Camera-type eye (tissue), 1 donor: ENCODE measurements around the genes RADIL and MMD2.

DNA sequence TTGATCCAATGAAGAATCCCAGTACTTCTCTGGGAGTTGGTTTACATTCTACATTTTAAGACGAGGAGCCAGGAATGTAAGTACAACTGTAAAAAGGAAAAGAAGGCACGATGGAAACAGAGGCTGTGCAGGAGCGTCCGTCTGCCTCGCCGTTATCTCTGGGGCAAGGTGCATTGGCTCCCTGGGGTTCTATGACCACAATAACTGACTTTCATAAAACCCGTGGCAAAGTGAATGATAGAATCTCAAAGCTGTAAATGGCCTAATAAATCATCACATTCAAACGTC is 265.8 kb upstream of the FOXK1 start:
- RAMPAGE, long total RNA: no peak

DNA sequence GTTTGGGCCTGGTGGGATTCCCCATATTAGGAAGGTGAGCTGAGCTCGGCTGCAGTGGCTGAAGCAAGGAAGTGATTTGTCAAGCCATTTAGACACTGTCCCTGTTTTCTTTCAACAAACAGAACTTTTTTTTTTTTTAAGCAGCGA is 43.7 kb downstream of the FOXK1 start:
- RAMPAGE, long total RNA: no peak

- RAMPAGE, long total RNA: no peak
Measured at GRCh38 chr7:4734734-4735338, 40.6 kb upstream of the AP5Z1 start.

- RAMPAGE, long total RNA: no peak
Measured at GRCh38 chr7:4738620-4739448, 36.6 kb upstream of the AP5Z1 start.

DNA sequence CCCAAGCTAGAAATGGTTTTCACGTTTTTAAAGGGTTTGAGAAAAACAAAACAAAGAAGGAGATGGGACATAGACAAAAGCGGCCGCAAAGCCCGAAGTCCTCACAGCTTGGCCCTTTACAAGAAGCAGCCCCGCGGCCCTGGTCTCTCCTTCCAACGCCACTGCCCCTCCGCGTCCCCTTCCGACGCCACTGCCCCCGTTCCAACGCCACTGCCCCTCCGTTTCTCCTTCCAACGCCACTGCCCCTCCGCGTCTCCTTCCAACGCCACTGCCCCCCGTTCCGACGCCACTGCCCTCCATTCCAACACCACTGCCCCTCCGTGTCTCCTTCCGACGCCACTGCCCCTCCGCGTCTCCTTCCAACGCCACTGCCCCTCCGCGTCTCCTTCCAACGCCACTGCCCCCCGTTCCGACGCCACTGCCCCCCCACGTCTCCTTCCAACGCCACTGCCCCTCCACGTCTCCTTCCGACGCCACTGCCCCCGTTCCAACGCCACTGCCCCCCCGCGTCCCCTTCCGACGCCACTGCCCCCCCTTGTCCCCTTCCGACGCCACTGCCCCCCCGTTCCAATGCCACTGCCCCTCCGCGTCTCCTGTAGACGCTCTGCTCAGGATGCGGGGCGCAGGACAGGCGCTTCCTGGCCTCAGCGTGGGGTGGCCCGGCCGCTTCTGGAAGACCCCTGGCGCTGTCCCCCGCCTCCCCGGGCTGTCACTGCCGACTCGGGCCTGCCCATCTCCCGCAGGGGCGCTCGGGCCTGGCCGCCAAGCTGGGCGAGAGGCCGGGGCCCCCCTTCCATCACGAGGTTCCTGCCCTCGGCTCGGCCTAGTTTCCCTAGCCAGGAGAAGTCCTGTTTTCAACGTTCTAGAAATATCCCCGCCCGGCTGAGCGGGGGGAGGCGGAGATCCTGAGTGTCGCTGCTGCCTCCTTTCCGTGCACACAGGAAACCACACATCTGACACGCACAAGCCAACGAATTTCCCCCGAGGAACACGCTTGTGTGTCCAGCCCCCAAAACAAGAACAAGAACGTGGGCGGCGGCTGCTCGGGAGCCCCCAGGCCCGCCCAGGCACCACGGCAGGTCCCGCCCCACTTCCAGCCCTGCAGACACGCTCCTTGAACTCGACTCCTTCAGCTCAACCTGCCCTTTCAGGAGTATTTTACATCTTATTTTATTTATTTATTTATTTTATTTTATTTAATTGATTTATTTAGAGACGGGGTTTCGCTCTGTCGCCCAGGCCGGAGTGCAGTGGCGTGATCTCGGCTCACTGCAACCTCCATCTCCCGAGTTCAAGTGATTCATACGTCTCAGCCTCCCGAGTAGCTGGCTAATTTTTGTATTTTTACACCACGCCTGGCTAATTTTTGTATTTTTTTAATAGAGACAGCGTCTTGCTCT is 33.6 kb downstream of the AP5Z1 start:
- RAMPAGE, long total RNA: no peak

- RAMPAGE, long total RNA: no peak
Measured at GRCh38 chr7:4882815-4883901, at the start of gene RADIL. Gene RADIL (minus strand): TSS chr7:4883716.

GRCh38 chr7:4958843-4959690 is at the start of gene MMD2:
Gene MMD2 (minus strand): TSS chr7:4959187.
- RAMPAGE, long total RNA: no peak

DNA sequence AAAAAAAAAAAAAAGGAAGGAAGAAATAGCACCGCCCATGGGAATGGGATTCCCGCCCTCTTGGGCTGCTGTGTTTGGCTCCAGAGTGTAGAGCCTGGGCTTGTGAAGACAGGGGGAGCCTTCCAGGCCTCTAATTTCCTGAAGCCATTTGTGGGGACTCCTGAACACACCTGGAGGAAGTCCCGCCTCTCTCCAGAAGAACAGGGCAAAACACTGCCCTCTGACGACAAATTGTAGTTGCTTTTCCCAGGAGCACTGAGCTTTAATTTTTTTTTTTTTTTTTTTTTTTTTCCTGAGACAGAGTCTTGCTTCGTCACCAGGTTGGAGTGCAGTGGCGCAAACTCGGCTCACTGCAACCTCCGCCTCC is 42.8 kb downstream of the RBAK start:
- RAMPAGE, long total RNA: no peak

- RAMPAGE, long total RNA: no peak
Measured at GRCh38 chr7:5121176-5121506, 68.9 kb upstream of the WIPI2 start.

- RAMPAGE, long total RNA: no peak
Measured at GRCh38 chr7:5212433-5212972, 22.5 kb downstream of the WIPI2 start.

GRCh38 chr7:5218623-5219390 is 28.8 kb downstream of the WIPI2 start:
- RAMPAGE, long total RNA: no peak

DNA sequence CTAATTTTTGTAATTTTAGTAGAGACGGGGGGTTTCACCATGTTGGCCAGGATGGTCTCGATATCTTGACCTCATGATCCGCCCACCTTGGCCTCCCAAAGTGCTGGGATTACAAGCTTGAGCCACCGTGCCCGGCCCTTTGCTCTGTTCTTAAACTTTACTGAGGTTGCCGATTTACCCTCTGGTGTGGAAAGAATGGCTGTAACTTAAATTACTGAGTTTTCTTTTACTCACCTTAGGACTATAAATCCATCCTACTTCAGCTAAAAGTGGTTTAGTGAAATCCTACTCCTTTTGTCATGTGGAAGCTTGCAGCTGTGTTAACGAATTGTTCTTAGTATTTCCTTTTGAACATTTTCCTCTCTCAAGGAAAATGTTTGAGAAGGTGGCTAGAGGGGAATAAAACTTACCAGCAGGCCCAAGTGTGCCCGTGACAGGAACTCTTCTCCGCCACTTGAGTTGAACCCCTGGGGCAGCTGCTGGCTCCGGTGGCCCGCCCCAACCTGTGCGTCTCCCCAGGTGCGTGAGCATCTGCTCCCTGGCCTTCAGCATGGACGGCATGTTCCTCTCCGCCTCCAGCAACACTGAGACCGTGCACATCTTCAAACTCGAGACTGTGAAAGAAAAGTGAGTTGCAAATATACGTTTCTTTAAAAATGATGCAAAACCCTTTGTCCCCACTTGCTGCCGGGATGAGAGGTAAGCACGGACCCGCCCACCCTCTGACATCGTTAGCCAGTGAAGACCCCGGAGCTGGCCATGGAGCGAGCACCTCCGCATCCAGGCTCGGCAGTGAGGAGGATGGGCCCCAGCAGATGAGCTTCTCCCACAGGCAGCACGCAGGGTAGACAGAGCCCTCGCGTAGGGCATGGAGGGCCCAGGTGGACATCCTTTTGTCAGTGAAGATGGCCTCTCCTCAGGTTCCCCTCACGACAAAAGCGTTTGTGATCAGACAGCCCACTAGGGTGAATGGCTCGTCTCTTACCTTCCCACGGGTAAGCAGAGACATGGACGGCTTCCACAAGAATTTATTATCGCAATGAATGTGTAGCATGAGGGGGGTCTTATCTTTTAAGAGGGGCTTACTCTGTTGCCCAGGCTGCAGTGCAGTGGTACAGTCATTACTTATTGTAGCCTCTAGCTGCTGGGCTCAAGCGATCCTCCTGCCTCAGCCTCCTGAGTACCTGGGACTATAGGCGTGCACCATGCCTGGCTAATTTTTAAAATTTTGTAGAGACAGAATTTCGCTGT is 35.7 kb downstream of the WIPI2 start:
- RAMPAGE, long total RNA: no peak

- RAMPAGE, long total RNA: no peak
Measured at GRCh38 chr7:5231762-5232282, 41.8 kb downstream of the WIPI2 start.

GRCh38 chr7:5401392-5401921 is 22.2 kb downstream of the TNRC18 start:
- RAMPAGE, long total RNA: no peak

DNA sequence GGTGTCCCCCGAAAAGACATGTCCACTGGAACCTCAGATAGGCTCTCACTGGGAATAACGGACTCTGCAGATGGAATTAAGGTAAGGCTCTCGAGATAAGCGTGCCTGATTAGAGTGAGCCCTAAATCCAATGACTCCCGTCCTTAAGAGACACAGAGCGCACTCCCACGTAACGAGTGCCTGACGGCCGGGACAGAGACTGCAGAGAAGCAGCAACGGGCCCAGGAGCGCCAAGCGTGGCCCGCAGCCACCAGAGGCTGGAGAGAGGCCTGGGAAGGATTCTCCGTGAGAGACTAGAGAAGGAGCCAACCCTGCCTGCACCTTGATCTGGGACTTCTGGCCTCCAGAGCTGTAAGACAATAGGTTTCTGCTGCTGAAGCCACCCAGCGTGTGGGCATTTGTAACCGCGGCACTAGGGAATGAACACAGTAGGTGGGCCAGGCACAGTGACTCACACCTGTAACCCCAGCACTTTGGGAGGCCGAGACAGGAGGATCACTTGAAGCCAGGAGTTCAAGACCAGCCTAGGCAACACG is 20.1 kb upstream of the TNRC18 start:
- RAMPAGE, long total RNA: no peak

GRCh38 chr7:5452483-5453464 is 29.1 kb upstream of the TNRC18 start:
- RAMPAGE, long total RNA: no peak

DNA sequence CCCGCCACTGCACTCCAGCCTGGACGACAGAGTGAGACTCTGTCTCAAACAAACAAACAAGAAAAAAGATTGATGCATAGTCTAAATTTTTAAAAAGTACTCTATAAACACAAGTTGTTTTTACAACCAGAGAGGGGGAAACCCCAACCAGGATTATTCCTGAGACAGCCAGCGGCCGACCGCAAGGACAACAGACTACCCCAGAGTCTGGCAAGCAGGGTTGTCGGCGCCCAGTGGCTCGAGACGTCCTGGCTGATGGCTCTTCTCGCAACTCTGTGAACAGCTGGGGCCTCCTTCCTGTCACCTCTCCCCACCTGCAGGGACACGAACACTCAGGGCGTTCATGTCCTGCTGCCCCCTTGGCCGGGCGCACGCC is 23.7 kb downstream of the FBXL18 start:
- RAMPAGE, long total RNA: no peak

GRCh38 chr7:5495642-5496307 is 17.8 kb downstream of the FBXL18 start:
- RAMPAGE, long total RNA: no peak

GRCh38 chr7:5527981-5528797 is 2.2 kb downstream of the ACTB start:
- RAMPAGE, long total RNA: no peak

- RAMPAGE, long total RNA: no peak
Measured at GRCh38 chr7:5635162-5635880, 42.7 kb downstream of the FSCN1 start.